Stomach (tissue), 7 donors: Measurements from ENCODE around the genes SELENOO and CHKB.

DNA sequence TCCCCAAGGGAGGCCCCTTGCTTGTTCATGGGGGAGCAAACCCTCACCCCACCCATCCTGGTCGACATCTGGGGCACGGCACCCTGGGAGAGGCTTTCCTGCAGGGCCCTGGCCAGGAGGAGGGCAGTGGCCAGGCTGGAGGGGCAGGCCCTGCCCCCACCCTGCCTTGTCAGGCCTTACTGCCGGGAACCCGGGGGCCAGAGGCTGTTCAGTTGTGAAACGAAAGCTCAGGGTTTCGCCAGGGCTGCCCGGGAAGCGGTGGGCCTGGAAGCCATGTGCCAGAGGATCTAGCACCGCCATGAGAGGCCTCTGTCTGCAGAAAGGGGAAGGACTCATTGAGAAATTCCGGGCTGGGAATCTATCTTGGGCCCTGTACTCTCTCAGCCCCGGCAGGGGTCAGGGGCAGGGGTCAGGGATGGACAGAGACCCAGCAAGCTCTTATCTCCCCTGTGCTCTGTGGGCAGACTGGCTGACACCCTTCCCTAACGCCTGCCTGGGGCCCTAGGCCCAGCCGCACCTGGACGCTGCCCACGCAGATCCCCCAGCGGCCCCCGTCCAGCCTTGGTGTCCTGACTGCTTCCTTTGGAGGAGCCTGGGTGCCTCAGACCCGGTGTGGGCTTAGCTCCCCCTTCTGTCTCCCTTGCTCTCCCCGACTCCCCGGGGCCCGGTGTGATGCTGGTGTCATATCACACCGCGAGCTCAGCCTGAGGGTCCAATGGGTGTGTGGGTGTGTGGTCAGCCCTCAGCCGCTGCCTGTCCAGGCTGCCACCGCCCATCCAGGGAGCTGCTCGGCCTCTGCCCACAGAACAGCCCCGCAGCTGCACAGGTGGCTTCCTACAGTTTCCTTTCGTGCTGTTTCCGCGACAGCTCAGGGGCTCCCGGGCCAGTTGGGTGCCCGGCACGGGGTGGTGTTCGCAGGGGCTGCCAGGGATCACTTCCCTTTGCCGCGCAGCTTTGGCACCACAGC is 6.4 kb downstream of the PIM3 start:
- PRO-cap = unidirectional peak, plus-strand start at position 207 of the sequence; unidirectional peak, plus-strand start at position 338 of the sequence; bidirectional peak, plus-strand start at position 860 of the sequence, minus-strand start at position 797 of the sequence
- RAMPAGE, long total RNA, 5 experiments = no peak in any of the 5 experiments
- RRBS = 33% methylated on average over 9 of the region's 36 CpGs

GRCh38 chr22:49969627-49969824 is 9.0 kb downstream of the PIM3 start:
- PRO-cap = no peak
- RAMPAGE, long total RNA, 5 experiments = no peak in any of the 5 experiments
- RRBS = no CpG with 5 or more reads among the region's 2 CpGs

DNA sequence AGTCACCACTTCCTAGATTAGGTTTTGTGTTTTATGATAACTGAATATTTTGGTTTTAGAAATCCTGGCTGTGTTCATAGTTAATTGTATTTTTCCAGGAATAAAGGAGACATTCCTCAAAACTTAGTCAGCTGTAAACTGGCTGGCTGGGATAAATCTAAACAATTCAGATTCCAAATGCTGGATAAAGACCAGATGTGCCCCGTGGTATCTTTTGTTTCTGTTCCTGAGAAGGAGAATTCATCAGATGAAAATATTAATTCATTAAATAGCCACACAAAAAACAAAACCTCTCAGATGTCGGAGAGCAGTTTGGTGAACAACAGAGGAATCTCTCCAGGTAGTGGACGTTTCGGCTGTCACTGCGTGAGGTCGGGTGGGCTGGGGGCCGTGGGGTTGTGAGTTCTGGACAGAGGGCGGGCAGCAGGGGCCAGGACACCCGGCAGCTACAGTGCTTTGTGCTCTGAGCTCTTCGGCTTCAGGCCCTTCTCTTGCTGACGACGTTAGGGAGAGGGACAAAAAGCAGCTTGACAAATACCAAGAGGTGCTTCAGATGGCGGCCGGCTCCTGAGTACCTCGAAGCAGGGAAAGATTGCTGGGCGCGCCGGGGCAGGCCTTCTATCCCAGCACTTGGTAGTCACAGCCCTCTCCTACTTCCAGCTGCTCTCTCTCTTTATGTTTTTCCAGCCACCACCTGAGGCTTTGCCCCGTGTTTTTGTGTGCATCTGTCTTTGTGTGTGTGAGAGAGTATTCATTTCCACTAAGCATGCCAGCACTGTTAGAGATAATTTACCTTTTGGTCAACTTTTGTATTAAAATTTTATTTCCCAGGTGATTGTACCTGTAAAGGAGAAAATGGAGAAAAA is 24.7 kb downstream of the MOV10L1 start:
- PRO-cap = no peak
- RAMPAGE, long total RNA, 5 experiments = start-site peak on the plus strand in 1 of 5 experiments, centred at position 248 of the sequence, 27 to 39 reads per replicate
- RRBS = 43% methylated on average over 8 of the region's 19 CpGs

- PRO-cap = bidirectional peak, plus-strand start at chr22:50158220, minus-strand start at chr22:50158132
- RAMPAGE, long total RNA, 5 experiments = no peak in any of the 5 experiments
- RRBS = 37% methylated on average over 8 of the region's 18 CpGs
Observed at GRCh38 chr22:50158047-50158529, 12.4 kb upstream of the PANX2 start.

- PRO-cap = bidirectional peak, plus-strand start at chr22:50201011, minus-strand start at chr22:50200877
- RAMPAGE, long total RNA, 5 experiments = start-site peak on the plus strand in 3 of 5 experiments, at chr22:50201007-50201050 at its widest, 6 to 7 reads per replicate
- RRBS = under 1% methylated on average over 26 of the region's 33 CpGs
Observed at GRCh38 chr22:50200931-50201150, at the start of gene SELENOO. TSS of gene SELENOO (plus strand) at chr22:50201011.

DNA sequence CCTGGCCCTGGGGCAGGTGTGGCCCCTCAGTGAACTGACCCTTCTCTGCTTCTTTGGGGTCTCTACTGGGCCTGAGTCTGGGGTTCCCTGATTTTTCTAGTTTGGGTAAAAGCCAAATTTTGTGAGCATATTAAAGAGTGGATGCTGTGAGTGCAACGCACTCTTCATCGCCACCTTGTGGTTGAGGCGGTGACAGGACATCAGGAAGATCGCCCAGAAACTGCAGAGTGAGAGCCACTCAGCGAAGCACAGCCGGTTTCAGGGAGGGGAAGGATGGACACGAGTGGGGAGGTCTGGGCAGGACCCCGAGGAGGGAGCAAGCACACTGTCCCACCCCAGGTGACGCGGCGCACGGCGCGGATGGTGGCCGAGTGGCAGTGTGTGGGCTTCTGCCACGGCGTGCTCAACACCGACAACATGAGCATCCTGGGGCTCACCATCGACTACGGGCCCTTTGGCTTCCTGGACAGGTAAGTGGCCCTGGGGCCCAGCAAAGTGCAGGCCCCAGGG is 9.1 kb downstream of the SELENOO start:
- PRO-cap = no peak
- RAMPAGE, long total RNA, 5 experiments = start-site peak on the plus strand in 2 of 5 experiments, centred at positions 200 to 360 of the sequence, 16 to 26 reads per replicate
- RRBS = no CpG with 5 or more reads among the region's 20 CpGs

- PRO-cap = no peak
- RAMPAGE, long total RNA, 5 experiments = start-site peak on the minus strand in 1 of 5 experiments, at chr22:50218019-50218388 at its widest, 5 to 12 reads per replicate
- RRBS = 93% methylated on average over 10 of the region's 57 CpGs
Observed at GRCh38 chr22:50217898-50219065, 17.5 kb downstream of the SELENOO start.

DNA sequence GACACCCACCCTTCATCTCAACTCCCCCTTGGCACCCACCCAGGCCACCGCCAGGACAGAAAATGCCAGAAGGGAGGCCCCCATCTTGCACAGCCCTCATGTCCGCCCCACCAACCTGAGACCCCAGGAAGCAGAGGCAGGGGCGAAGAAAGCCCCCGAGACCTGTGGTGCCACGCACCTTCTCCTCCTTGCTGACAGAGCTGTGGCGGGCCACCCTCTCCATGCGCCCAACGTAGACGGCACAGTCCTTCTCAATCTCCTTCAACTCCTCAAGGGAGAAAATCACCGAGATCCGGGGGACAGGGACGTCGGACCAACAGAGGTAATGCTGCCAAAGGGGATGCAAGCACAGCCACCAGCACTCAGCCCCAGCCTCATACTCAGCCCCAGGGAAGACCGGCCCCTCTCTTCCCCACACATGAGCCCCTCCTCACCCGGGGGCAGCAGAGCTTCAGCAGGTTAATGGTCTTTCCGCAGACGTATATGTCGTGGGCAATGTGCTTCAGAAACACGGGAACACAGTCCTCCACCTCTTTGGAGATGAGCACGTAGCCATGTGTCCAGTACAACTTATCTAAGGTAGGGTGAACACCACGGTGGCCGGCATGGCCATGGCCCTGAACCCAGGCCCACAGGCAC is 19.1 kb downstream of the TUBGCP6 start:
- PRO-cap = no peak
- RAMPAGE, long total RNA, 5 experiments = start-site peak on the minus strand in 3 of 5 experiments, centred at positions 257 to 374 of the sequence, 14 to 21 reads per replicate
- RRBS = 87% methylated on average over 3 of the region's 22 CpGs

DNA sequence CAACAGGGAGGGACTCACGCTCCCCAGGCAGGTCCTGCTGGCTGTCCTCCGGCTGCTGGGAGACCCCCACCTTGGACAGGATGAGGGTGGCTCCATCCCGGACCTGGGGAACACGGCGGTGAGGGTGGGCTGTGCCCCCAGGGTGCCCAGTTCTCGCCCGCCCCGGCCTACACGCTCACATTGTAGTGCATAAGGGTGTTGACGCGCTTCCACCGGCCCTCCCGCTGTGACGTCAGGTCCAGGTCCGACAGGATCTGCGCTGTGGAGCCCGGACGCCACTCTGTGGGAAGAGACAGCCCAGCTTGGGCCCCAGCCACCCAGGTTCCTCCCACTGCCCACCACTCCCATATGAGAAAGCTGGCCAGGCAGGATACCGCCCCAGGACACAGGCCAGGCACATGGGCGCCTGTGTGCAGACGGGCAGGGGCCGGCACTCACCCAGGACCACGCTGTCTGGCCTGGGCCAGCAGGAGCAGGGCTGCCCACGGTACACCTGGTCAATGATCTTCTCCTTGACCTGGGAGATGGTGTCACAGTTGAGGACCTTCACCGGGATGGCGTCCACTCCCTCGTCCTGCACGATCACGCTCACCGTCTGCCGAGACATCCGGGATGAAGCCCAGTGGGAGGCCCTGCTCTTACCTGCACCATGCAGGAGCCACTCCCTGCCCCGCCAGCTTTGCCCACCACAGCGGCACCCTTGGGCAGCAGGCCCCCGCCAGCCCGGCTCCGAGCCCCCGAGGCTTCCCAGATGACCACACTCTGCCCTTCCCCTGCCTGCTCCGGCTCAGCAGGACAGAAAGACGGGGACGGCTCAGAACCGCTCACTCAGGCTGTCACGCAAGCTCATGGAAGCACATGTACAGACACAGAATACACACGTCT is 8.5 kb upstream of the MAPK11 start:
- PRO-cap = no peak
- RAMPAGE, long total RNA, 5 experiments = start-site peak on the minus strand in 4 of 5 experiments, centred at positions 79 to 551 of the sequence, 20 to 340 reads per replicate
- RRBS = 93% methylated on average over 29 of the region's 44 CpGs

GRCh38 chr22:50281227-50282151 is 11.3 kb upstream of the MAPK11 start:
- PRO-cap = no peak
- RAMPAGE, long total RNA, 5 experiments = start-site peak on the minus strand in 3 of 5 experiments, at chr22:50281385-50281983 at its widest, 22 to 327 reads per replicate
- RRBS = 62% methylated on average over 28 of the region's 69 CpGs

DNA sequence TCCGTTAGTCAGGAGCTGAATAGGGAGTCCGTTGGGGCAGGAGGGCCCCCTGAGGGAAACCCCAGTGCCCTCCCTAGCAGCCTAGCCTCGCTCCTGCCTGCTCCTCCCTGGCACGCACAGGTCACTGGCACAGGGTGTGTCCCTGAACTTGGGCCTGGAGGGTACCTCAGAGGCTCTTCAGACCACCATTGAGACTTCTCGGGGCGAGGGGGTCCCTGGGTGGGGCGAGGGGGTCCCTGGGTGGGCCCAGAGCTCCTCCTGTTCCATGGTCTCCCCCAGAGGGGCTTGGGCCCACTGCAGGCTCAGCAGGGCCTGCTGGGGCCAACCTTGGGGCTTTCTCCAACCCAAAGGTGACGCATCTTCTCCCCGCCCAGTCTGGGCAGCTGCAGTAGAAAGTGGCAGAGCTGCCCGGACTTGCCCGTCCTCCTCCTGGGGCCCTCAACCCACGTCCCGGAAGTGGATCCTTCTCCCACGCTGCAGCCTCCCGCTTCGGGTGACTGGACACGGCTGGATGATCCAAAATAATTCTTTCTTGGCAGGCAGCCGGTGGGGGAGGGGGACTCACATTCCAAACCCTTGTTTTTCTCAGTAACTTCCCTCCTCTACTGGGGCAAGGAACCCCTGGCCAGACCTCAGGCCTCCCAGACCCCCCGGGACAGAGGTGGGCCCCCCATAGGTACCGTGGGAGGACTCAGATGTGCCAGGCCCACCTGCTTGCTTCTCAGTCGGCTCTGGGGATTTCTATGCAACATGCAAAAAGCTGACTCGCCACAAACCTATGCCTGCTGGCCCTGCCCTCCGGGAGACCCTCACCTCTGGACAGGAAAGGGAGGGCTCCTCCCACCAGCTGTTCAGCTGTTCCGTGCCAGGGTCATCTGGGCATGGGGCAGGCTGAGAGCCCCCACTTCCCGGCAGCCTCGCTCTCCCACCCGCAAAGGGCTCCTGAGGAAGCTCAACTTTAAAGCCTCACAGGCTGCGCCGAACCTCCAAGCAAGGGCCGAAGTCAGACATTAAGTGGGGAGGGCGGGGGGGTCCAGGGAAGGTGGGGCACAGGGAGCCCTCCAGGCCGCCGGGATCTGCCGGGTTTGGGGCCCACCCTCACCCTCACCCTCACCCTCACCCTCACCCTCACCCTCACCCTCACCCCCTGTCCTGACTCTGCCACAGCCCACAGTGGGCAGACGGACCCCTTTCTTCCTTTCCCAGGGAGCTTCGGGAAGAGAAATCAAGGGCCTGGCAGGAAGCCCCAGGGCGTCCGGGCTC is 1.4 kb downstream of the PLXNB2 start:
- PRO-cap = bidirectional peak, plus-strand start at position 421 of the sequence, minus-strand start at position 377 of the sequence; unidirectional peak, plus-strand start at position 874 of the sequence
- RAMPAGE, long total RNA, 5 experiments = no peak in any of the 5 experiments
- RRBS = 3% methylated on average over 9 of the region's 38 CpGs

DNA sequence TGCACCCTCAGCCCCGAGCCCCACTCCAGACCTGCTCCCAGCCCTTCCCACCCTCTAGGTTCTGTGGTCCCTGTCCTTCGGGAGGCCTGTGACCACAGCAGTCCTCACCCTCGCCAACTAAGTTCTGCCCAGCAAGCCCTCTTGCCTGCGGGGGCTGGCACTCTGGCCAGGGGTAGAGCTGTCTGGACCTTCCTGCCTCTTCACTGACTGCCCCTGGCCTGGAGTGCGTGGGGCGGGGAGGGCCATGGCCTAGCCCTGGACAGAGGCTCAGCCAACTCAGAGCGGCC is 1.7 kb upstream of the PLXNB2 start:
- PRO-cap = no peak
- RAMPAGE, long total RNA, 5 experiments = no peak in any of the 5 experiments
- RRBS = no CpG with 5 or more reads among the region's 7 CpGs

DNA sequence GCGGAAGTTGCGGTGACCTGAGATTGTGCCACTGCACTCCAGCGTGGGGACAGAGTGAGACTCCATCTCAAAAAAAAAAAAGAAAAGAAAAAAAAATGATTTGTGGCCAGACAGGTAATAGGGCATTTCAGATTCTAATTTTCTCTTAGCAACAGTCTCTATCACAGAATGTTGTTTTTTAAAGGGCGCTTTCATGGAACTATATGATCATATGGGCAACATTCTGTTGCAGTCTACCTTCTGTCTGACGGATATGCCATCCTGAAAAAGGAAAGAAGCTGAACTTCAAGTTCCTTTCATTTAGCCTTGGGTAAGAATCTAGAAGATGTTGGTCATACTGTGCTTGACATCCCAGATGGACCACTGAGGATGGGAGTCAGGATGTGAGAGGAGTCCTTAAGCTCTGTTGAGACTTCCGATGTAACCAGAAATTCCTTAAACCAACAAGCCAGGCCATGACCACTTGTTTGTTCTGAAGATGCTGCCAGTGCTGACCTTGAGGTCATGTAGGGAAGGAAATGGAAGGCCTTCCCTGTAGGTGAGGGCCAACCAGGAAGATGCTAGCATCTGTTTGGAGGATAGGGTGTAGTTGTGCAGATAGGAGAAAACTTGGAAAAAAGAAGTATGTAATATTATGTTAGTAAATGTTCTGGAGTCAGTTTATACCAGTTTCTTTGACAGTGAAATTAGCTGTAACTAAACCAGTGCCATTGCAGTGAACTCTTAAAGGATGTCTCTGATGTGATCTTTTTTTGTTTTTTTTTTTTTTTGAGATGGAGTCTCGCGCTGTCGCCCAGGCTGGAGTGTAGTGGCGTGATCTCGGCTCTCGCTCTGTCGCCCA is 45.9 kb downstream of the PPP6R2 start:
- PRO-cap = no peak
- RAMPAGE, long total RNA, 5 experiments = start-site peak on the plus strand in 3 of 5 experiments, centred at positions 242 to 447 of the sequence, 5 to 18 reads per replicate
- RRBS = no CpG with 5 or more reads among the region's 13 CpGs

DNA sequence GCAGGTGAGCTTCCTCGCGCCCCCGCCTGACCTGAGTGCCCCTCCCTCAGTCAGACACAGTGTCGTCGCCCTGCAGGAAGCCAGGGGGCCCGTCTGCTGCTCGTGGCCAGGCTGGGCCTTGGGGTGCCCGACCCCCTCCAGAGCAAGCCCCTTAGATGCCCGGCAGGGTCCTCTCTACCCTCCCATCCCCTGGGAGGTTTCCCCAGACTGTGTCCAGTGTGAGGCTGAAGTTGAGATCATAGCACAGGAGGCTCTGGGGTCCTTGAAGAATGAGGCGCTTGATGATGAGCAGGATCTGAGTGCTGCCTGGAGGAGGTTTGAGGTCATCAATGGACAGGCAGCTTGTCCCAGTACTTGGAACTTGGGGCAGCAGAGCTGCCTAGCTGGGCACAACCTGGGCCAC is 31.5 kb downstream of the SBF1 start:
- PRO-cap = no peak
- RAMPAGE, long total RNA, 5 experiments = start-site peak on the plus strand in 3 of 5 experiments, centred at positions 71 to 333 of the sequence, 22 to 35 reads per replicate
- RRBS = no CpG with 5 or more reads among the region's 10 CpGs

DNA sequence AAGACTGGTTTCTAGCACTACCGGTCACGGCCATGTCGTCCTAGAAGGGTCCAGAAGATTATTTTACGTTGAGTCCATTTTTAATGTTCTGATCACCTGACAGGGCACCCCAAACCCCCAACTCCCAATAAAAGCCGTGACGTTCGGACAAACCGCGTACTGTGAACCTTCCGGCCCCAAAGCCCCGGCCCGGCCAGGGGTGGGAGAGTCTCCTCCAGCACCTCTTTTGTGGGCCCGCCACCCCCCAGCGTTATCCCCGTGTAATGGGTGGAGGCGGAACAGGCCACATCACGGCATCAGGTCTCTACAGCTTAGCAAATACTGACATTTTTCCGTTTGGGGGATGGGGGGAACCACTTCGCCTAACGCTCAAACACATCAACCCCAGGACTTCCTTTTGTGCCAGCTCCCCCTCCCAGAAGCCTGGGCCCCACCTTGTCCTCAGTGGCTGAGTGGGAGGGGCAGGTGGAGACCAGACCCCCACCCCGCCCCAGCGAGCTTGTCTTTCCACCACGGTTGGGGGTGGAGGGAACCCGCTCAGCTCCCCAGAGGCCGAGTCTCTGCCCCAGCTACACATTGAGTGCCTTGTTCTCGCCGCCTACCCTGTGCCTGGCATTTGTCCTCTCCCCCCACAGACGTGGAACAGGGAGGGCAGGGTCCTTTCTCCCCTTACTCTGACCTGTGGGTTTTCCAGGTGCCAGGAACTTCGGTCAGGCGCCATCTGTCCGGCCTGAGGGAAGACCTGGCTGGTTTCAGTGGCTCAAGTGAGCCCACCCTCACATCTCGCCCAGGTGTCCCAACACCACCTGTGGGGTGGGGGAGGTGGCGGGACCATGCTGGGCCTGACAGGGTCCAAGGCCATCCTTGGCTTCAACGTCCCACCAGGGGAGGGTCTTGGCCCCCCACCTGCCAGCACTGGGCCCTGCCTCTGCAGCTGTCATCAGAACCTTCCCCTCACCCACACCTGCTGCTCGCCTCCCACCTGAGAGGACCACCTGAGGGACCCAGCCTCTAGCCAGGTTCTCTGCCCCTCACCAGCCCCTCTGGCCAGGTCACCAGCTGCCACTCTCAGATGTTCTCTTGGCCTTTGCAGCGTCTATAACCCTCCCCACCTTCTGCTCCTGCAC is 29.5 kb downstream of the SBF1 start:
- PRO-cap = no peak
- RAMPAGE, long total RNA, 5 experiments = start-site peak on the minus strand in 1 of 5 experiments, centred at position 795 of the sequence, 5 reads per replicate
- RRBS = no CpG with 5 or more reads among the region's 36 CpGs

GRCh38 chr22:50460272-50460832 is 14.5 kb downstream of the SBF1 start:
- PRO-cap = no peak
- RAMPAGE, long total RNA, 5 experiments = start-site peak on the minus strand in 1 of 5 experiments, at chr22:50460607-50460694 at its widest, 17 reads per replicate
- RRBS = 96% methylated on average over 5 of the region's 23 CpGs

DNA sequence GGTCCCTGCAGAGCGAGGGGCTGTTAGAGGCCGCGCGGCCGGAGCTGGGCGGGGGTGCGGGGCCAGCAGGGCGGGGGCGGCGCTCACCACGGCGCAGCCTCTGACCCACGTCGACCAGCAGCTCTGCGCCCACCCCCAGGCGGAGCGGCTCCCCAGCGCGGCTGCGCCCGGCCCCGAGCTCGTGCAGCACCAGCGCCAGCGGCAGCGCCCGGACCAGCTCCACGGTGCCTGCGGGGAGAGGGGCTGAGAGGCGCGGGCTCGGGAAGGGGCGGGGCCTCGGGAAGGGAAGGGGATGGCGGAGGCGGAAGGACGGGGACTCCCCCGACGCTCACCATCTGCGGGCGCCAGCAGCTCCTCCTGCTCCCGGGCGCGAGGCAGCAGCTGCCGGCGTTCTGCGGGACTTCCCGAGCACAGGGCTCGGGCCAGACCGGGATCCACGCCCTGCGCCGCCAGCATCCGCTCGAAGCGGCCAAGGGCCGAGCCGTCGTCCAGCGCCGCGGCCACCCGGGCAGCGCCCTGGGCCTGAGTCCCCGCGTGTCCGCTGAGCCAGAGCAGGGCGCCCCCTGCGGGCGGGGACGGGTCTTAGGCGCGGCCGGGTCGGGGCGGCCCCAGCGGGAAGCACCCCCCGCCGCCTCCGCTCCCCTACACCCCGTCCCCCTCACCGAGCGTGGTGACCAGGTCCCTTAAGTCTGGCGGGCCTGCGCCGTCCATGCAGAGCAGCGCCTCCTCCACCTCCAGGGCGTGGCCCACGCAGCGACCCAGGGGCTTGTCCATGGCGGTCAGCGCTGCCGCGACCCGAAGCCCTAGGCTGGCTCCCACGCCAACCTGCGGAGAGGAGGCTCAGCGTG is 740 bp upstream of the SCO2 start:
- PRO-cap = bidirectional peak, plus-strand start at position 315 of the sequence, minus-strand start at position 518 of the sequence; bidirectional peak, plus-strand start outside the sequence, minus-strand start at position 740 of the sequence
- RAMPAGE, long total RNA, 5 experiments = no peak in any of the 5 experiments
- RRBS = 1% methylated on average over 43 of the region's 98 CpGs

GRCh38 chr22:50568622-50569718 is 6.3 kb upstream of the SYCE3 start:
- PRO-cap = unidirectional peak, plus-strand start at chr22:50568980
- RAMPAGE, long total RNA, 5 experiments = start-site peak on the minus strand in 2 of 5 experiments, at chr22:50569406-50569659 at its widest, 8 to 14 reads per replicate
- RRBS = no CpG with 5 or more reads among the region's 18 CpGs

DNA sequence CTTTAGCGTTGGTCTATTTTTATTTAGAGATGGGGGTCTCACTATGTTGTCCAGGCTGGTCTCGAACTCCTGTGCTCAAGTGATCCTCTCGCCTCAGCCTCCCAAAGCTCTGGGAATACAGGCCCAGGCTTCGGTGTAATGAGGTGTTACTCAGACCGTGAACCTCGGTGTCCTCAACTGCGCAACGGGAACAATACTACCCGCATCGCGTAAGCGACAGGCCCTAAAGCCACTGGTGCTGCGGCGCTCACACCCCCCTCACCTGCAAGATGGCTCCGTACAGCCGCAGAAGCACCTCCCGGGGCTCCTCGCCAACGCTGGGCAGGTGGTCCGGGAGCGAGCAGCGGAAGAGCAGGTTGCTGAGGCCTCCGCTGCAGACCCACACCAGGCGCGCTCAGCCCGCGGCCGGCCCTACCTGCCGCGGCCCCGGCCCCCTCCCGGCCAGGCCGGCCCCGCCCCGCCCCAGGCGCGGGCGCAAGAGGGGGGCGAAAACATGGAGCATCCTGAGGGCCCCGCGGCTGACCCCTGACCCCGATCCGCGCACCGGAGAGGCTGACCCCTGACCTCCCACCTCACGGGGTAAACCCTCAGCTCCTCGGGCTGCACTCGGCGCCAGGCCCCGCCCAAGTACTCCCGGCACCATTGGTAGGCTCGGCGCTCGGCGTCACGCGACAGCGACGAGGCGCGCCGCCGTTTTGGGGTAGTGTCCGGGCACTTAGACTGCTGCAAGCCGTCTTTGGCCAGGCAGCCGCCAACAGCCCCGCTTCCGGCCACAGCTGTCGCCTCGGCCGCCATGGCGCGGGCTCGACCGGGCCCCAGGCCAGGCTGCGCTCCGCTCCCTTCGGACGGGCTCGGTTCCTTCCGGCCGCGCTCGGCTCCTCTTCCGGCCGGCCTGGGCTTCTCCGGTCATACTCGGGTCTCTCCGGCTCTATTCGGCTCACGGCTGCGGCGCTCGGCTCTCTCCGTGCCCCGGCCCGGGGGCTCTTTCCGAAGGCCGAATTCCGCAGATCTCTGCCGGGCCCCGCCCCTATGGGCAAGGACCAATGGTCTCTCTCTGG is at the start of gene CHKB:
Gene CHKB (minus strand): TSS at position 863 of the 1,058 bp plus-strand sequence.
- PRO-cap = bidirectional peak, plus-strand start at position 642 of the sequence, minus-strand start at position 445 of the sequence; bidirectional peak, plus-strand start outside the sequence, minus-strand start at position 843 of the sequence
- RAMPAGE, long total RNA, 5 experiments = start-site peak on the minus strand in 4 of 5 experiments, centred at positions 832 to 978 of the sequence, 22 to 151 reads per replicate
- RRBS = 1% methylated on average over 67 of the region's 102 CpGs

- PRO-cap = no peak
- RAMPAGE, long total RNA, 5 experiments = no peak in any of the 5 experiments
- RRBS = 8% methylated on average over 5 of the region's 36 CpGs
Observed at GRCh38 chr22:50620667-50621908, 6.9 kb downstream of the ARSA start.